Cardiac ventricle fibroblast (primary cell): ENCODE data around the genes TOPBP1 and SLCO2A1.

- RAMPAGE, long total RNA, result no peak
These were observed 82.5 kb downstream of the NEK11 start for GRCh38 chr3:131109192-131109527.

DNA sequence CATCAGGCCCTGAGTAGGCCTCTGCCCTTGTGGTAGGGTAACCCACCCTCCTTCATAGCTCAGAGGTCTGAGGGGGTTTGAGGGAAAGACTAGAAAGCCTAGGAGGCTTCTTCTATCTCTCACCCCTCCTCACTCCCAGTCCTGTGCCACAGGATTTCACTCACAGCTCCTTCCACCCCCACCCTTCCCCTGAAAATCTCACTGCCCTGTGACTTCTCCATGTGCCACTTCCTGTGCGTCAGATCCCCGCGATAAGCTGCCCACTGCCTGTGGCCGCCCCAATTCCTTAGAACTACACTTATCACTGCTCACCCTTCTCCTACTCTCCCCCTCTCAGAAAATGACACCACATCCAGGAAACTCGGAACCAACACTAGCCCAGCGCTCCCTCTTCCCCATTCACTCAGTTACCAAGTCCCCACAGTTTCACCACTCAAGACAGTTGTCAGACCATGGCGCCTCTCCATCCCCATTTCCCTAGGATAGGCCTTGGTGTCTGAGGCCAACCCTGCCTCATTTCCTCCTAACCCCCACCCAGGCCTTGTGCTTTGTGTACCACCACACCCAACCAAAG lies 20.6 kb upstream of the NUDT16 start:
- RAMPAGE, long total RNA, result no peak

GRCh38 chr3:132626415-132627411 lies 29.6 kb downstream of the ACKR4 start:
- RAMPAGE, long total RNA, result no peak

- RAMPAGE, long total RNA, result no peak
These were observed 59.6 kb downstream of the BFSP2 start for GRCh38 chr3:133459431-133459890.

GRCh38 chr3:133469475-133469818 lies 69.6 kb downstream of the BFSP2 start:
- RAMPAGE, long total RNA, result no peak

DNA sequence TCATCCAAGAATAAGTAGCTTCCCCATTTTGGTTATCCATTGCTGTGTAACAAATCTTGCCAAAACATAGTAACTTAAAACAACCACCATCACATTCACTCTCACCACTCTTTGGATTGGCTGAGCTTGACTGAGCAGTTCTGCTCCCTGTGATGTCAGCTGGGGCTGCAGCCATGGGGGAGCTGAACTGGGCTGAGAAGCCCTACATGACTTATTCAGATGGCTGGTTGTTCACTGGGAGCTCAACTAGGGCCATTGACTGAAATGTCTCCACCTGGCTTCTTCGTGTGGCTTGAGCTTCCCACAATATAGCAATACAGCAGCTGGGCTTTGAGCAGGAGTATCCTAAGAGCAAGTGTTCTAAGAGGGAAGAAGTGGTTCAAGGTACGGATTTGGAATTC lies 36.8 kb upstream of the CDV3 start:
- RAMPAGE, long total RNA, result no peak

DNA sequence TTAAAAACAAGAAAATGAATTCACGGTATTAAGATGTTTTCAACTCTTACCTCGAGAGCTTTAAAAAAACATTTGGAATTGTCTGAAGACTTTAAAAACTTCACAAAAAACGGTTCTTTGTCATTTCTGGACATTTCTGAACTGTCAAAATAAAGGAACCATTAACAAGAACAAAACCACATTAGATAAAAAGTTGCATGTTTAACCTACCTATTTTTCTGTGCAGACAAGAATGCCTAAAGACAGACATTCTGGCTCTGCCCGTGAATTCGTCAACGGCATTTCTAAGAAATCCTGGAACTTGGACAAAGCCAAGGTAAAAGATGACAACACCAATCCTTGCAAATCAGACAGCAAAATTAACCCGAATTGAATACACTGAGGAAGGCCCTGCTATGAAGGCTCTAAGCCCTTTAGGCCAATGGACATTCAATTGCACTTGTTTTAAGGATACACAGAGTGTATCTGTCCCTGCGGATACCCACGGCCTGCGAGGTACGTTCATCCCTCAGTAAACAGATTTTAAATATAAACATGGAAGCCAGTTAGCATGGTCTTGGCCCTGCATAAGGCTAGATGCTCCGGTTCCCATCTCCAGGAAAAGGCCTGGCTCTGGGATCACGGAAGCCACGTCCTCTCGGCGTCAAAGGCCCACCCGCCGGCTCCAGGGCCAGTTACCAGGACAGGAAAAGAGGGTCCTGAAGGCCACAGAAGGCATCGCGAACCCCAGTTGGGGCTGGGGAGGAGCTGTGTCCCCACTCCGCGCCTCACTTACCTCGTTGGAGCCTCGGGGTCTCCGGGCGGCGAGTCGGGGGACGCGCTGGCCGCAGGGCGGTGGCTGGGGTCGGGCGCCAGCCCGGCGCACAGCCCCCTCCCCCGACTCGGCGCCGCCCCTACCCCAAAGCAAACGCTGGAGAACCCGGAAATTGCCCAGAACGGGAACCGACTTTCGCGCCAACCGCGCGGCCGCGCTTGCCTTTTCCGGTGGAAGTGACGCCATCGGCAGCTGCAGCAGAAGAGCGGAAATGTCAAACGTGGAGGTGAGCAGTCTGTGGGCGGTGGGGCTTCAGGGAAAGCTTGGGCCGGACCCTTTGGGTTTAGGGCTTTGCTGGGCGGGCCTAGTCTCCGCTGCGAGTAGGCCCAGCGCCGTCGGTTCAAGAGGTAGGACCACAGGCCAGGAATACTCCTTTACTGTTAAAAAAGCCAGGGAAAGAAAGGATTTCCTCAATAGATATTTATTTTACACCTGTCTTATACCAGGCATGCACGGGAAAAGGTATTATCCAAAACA lies at the start of gene TOPBP1:
TOPBP1 (minus strand) TSS at position 948 of the 1,291 bp plus-strand sequence.
- RAMPAGE, long total RNA, result no peak

DNA sequence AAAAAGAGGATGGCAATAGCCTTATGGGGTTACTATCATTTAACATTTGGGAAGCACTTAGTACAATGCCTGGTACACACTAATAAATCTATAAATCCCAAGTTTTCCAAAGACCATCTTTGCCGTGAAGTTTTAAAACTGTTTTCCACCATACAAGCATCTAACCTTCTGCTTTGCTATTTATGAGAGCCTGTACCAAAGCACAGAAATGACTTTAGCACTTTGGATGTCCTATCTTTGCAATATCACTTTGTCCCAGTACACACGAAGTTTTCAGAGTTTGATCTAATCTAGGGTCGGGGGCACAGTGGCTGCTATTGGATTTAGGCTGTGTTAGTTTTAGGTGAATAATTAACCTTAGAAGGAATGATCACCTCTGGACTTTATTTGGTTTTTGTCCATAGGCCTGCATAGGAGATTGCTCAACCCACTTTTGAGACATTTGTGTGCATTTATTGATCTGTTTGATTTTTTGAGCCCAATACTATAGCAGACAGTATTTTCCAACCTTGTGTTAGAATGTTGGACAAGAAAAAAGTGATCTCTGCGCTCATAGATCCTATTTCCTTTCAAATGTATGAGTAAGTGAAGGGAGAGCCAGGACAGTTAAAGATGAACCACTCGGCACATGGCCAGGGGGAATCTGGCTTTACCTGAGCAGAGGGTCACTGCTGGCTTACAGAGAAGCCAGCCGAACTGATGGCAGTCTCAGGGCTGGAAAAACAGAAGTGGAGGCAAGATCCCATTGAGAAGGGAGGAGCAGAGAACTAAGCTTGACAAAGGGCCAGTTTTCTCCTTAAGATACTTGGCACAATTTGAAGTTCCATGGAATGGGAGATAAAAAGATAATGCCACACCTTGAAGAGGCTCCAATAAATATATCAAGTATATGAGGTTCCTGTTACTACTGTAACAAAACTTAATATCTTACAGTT lies 8.8 kb upstream of the TOPBP1 start:
- RAMPAGE, long total RNA, result no peak

- RAMPAGE, long total RNA, result no peak
These were observed 10.5 kb downstream of the TF start for GRCh38 chr3:133756736-133757072.

- RAMPAGE, long total RNA, result no peak
These were observed 52.3 kb downstream of the SLCO2A1 start for GRCh38 chr3:133977360-133977925.

GRCh38 chr3:134027376-134028117 lies 2.2 kb downstream of the SLCO2A1 start:
- RAMPAGE, long total RNA, result no peak

DNA sequence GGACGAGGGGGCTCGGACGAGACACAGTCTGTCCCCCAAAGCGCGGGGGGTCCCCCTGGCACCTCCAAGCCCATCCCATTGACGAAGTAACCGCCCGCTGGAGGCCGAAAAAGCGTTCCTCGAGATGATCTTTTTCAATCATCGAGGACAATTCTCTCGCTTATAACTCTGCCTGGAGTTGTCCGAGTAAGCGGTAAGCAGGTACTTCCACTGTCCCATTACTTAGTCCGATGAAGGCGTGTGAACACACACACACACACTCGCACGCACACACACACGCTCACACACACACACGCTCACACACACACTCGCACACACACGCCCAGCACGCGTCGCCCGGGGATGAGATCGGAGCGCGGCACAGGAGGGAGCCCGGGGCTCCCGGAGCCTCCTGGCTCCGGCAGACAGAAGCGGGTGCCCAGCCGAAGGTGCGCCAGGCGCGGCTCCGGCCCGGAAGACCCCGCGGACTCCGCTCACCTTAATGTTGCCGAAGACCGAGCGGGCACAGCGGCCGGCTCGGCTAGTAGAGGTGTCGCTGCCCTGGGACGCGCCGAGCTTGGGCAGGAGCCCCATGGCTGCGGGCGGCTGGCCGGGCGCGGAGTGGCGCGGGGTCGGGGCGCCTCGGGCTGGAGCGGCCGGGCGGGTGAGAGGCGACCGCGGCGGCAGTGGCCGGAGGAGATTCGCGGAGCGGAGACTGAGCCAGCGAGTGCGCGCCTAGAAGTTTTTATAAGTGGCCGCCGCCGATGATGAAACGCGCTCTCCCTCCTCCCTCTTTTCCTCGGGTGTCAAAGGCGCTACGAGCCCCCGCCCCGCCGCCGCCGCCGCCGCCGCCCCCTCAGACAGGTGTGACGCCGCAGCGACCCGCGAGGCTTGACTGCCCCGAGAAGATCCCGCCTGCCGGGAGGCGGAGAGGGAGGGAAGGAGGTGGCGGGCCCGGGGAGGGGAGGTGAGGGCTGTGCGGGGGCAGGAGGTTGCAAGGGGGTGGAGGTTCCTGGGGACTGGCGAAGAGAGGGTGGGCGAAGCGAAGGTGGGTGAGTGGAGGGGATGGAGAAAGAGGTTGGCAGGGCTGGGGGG lies at the start of gene SLCO2A1:
SLCO2A1 (minus strand) TSS at position 696 of the 1,074 bp plus-strand sequence.
- RAMPAGE, long total RNA, result no peak

DNA sequence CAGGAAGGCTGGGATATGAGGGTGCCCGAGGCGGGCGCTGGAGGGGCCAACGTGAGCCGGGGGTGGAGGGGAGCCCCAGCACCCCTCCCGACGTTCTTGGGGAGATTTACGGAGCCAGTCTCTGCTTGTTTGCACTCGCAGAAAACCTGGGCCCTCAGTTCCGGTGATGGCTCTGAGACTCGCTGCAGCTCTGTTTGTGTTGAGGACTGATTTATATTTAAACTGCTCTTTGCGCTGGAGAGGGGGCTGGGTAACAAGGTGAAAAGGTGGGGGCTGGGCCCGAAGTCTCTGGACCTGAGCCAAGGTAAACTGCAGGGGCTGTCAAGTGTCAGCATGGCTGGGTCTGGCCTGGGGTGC lies 557 bp upstream of the SLCO2A1 start:
- RAMPAGE, long total RNA, result no peak

GRCh38 chr3:134175474-134175855 lies 75.2 kb downstream of the RYK start:
- RAMPAGE, long total RNA, result no peak

- RAMPAGE, long total RNA, result no peak
These were observed 35.9 kb downstream of the RYK start for GRCh38 chr3:134214581-134215411.

DNA sequence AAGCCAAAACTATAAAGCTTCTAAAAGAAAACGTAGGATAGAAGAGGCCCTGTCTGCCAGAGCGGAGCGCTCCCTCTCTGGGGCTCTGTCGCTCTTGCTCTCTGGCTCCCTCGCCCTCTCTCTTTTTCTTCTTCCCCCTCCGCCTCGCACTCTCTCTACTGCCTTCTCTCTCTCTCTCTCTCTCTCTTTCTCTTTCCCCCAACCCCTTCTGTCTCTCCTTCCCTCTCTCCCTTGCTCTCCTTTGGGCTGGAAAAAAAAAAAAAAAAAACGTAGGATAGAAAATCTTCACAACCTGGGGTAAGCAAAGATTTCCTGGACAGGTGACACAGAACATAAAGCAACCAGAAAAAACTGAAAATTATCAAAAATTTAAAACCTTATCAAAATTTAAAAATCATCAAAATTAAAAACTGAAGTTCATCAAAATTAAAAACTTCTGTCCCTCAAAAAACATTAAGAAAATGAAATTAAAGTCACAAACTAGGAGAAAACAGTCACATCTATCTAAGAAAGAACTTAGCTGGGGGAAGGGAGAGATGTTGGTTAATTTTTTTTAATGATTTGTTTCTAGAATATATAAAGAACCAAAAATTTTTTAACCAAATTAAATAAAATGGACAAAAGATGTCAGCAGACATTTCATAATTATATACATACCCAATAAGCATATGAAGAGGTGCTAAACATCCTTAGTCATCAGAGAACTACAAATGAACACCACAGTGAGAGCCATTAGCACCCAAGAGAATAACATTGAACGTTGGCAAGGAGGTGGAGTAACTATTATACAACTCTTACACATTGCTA lies 21.3 kb downstream of the RYK start:
- RAMPAGE, long total RNA, result no peak

GRCh38 chr3:134313210-134314312 lies 60.7 kb downstream of the AMOTL2 start:
- RAMPAGE, long total RNA, result no peak

- RAMPAGE, long total RNA, result no peak
These were observed 5.1 kb downstream of the AMOTL2 start for GRCh38 chr3:134368744-134369924.

DNA sequence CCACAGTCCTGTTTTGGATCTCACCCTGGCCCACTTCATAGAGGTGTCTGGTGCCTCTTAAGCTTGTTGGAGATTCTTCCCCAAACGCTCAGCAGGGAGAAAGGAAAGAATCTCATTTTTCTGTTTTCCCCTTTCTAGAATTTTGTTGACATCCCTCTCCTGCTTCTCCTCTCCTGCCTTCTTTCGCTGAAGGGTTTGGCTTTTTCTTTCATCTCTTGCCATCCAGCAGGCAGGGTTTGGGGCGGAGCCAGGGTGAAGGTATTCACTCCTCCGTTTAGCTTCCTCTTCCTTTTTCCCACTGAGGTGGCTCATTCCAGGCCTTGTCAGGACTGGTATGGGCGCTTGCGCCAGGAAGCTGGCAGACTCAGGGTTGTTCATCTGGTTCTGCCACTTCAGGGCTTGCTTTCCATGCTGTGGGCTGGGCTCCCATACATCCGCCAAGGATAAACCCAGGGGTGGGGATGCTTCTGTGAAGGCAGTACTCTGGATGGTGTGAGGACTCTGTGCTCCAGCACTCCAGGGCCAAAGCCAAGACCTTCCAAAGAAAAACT lies 7.5 kb upstream of the AMOTL2 start:
- RAMPAGE, long total RNA, result no peak

- RAMPAGE, long total RNA, result no peak
These were observed 49.6 kb downstream of the CEP63 start for GRCh38 chr3:134535470-134535789.